ENCODE results near the genes CDKN1A and PPIL1.

DNA sequence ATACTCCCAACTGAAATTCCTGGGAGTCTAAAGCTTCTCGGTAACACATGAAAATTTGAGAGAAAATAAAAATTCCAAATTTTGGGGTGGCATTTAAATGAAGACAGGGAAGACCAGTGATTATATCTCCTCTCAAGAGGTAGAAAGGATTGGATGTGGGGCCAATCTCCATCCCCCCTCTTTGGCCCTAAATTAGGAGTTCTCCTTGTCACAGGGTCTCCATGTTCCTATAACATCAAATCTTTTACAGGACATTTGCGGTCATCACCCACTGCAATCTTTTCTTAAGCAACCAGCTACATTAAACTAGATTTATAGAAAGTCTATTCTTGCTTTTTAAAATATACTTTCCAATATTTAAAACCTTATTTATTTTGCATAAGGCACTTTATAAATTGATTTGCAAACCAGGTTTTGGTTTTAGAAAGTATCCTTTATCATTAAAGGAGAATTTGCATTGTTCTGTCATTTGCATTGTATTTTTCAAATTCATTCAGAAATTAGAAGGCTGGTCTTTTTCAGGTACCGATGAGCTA lies 26.5 kb downstream of the STK38 start:
- PRO-cap, result no peak

GRCh38 chr6:36598340-36599063 lies 4.3 kb downstream of the SRSF3 start:
- PRO-cap, result no peak

- PRO-cap, result unidirectional peak, plus-strand start at chr6:36600023
Observed at GRCh38 chr6:36599906-36600263, 5.7 kb downstream of the SRSF3 start.

DNA sequence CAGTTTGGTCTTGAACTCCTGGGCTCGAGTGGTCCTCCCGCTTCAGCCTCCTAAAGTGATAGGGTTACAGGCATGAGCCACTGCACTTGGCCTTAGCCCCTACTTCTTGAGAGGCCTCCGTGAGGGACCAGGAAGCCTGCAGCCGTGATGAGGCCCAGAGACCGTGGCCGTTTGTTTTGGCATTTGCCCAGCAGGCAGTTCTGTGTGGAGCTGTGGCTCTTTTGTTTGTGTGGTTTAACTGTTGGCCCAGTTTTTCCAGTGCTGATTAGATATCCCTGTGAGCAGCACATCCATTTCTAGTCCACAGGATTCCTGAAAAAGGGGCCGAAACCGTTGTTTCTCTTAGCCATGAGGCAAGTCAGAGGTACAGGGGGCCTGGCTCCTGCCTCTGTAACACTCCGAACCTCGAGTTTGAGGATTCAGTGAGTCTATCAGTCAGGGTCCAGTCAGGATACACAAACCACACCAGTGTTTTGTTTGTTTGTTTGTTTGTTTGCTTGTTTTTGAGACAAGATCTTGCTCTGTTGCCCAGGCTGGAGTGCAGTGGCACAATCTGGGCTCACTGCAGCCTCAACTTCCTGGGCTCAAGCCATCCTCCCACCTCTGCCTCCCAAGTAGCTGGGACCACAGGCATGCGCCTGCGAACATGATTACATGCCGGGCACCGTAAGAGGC lies 40.0 kb downstream of the SRSF3 start:
- PRO-cap, result no peak

GRCh38 chr6:36639455-36639763 lies 39.1 kb upstream of the CDKN1A start:
- PRO-cap, result no peak

GRCh38 chr6:36643480-36643926 lies 35.0 kb upstream of the CDKN1A start:
- PRO-cap, result no peak

GRCh38 chr6:36678649-36679652 lies at the start of gene CDKN1A:
CDKN1A (plus strand) TSS chr6:36678714.
- PRO-cap, result bidirectional peak, plus-strand start at chr6:36678714, minus-strand start at chr6:36678490

DNA sequence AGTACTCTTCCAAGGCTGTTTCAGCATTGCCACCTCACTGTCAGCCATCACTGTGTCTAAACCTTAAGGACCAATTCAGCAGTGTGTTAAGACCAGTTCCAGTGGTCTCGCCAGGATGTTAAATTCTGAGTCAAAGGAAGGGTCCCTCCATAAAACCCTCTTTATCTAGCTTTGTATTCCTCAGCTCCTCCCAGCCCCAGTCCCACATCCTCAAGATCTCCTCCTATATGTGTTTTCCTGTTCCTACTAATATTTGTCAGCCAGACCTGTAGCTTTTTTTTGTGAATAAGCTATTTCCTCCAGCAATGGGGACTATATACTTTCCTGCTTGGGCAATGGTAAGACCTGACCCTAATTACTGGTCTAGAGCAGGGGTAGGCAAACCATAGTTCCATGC lies 7.1 kb upstream of the RAB44 start:
- PRO-cap, result no peak

DNA sequence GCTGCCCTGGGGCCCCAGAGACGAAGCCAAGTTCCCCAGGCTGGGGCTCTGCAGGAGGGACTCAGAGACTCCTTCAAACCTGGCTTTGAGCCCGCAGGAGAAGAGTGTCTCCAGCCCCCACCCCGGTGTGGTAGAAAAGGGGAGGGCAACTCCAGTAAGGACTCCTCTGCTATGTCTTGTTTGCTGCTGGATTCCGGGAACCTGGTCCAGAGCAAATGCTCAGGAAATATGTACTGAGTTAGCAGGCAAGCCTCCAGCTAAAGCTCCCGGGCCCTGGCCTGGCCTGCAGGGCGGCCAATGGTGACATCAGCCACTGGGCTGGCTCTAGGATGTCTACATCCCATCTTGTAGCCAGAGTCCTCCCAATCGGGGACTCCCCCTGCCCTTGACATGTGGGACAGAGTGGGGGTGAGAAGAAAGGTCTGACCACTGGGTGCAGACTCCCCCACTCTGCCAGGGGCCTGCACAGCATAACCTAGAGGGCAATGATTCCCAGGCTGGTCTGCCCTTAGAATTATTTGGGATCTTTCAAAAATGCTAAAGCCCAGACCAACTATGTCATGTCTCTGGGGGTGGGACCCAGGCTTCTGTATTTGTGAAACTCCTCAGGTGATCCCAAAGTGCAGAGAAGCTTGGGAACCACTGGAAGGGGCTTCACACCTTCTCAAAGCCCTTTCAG lies 38.1 kb downstream of the RAB44 start:
- PRO-cap, result bidirectional peak, plus-strand start at position 404 of the sequence, minus-strand start at position 203 of the sequence

DNA sequence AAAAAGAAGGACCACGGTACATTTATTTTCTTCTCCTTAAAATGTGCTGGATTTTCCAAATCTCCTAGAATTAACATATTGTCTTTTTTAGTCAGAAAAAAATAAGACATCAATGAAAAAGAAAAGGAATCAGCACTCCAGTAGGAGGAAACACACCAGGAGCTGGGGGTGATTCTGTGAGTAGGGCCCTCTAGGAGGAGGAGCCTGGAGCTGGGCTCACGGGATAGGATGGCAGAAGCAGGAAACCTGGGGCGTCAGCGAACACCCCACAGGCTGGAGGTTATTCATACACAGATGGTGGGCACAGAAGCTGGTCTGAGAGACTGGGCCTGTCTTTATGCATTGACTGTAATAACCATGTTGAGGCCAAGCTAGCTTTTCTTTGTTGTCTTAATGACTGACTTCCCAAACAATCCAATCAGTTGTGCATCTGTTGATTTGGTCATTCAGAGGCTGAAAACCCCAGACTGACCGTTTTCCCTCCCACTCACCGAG lies 53.2 kb downstream of the CPNE5 start:
- PRO-cap, result no peak

- PRO-cap, result no peak
Observed at GRCh38 chr6:36850099-36850534, 10.9 kb upstream of the CPNE5 start.

DNA sequence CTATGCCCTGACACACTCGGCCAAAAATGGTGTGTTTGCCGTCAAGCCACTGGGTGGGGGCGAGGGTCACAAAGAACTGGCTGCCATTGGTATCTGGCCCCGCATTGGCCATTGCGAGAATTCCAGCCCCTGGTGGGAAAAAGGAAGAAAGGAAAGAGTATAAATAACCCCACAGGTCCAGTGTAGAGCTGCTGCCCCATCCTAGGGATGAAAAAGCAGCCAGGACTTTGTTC lies 16.6 kb upstream of the CPNE5 start:
- PRO-cap, result no peak

GRCh38 chr6:36874251-36875393 lies at the start of gene PPIL1:
PPIL1 (minus strand) TSS chr6:36874803.
- PRO-cap, result bidirectional peak, plus-strand start at chr6:36874882, minus-strand start at chr6:36874596; bidirectional peak, plus-strand start at chr6:36875144, minus-strand start at chr6:36875020

DNA sequence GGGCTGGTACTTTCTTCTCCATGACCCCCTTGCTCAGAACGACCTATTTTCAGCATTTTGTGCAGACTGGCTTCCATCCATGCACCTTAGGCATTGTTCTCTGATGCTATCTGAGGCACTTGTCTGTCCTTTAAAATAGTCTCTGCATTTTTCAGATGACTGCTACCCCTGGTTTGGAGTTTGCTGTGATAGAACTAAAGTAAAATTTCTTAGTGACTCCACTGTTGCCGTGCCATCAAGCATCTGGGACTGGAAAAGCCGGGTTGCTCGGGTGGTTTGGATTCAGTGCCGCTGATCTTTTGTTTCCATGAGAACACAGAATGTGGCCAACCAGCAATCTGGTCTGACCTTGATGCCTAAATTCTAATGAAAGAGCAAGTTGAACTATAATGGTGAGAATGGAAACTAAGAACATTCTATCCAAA lies 10.0 kb upstream of the PI16 start:
- PRO-cap, result no peak

GRCh38 chr6:36977874-36978287 lies 8.1 kb downstream of the MTCH1 start:
- PRO-cap, result no peak

DNA sequence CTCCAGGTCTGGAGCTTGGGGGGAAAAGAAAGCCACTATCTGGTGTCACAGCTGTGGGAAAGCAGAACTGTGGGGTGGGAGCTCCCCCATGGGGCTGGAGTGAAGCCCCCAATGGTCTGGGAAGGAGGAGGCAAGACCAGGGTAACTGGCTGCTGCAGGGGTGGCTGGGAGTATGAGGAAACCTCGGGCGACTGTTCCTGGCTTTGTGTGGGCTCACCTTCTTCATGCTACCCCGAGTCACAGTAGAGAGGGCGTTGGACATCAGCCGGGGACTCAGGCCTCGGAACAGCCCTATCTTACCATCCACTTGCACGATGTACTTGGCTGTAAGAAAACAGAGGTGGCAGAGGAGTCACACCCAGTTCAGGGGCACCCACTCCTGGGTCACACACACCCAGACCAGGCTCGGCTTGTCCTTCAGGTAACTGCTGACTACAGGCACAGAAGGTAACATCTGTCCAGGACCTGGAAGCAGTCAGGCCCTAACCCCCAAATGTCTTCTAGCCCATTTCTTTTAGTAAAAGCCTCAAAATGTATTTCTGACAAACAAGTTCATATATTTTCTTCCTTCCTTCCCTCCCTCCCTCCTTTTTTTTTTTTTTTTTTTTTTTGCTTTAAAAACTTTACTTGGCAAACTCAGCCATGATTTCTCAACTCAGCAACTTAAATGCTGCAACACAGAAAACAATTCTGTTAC lies 7.6 kb downstream of the MTCH1 start:
- PRO-cap, result no peak

DNA sequence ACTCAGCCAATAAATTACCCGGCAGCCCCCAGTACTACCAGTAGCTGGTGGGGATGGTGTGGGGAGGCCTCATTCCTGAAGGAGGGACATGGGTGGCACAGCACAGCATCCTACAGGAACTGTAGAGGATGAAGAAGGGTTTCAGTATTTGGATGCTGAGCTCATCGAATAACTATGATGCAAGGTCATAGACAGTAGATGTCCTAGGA lies 1.5 kb downstream of the FGD2 start:
- PRO-cap, result no peak

GRCh38 chr6:37022073-37022505 lies 16.6 kb downstream of the FGD2 start:
- PRO-cap, result no peak

DNA sequence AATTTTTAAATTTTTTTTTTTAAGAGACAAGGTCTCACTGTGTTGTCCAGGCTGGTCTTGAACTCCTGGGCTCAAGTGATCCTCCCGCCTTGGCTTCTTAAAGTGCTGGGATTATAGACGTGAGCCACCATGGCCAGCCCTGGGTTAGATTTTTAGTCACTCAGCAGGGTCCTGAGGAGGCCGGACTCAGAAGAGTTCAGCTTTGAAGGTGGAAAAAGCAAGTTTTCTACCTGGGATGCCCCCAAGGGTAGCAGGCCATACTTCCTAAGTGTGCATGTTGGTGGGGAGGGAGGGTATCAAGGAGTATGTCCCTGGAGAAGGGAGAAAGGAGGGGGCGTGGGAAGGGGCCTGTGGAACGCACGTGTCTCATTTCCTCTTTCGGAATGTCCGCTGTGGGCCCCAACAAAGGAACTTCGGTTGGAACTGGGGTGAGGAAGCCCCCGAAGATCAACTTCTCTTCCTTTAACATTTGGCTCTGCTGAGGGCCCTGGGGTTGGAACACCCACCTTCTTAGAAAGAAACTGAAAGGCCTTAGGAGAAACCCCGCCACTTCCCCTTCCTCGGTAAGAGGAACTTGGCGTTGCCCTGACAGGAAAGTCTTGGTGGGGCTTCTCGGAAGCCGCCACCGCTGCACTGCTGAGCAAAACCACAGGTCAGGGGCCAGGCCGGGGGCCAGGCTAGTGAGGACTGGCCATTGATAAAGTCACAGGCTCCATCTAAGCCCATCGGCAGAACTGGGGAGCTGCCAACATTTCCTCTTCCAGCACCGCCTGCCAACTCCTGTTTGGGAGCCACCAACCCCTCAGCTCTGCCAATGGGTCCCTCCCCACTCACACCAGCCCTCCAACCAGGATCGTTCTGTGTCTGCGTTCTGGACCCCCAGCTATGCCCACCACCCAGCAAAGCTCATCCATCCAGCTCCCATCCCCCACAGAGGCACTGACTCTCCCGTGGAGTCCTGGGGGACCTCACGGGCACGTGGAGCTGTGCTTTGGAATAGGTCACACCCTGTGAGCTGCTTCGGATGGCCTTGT lies 44.6 kb downstream of the FGD2 start:
- PRO-cap, result no peak

DNA sequence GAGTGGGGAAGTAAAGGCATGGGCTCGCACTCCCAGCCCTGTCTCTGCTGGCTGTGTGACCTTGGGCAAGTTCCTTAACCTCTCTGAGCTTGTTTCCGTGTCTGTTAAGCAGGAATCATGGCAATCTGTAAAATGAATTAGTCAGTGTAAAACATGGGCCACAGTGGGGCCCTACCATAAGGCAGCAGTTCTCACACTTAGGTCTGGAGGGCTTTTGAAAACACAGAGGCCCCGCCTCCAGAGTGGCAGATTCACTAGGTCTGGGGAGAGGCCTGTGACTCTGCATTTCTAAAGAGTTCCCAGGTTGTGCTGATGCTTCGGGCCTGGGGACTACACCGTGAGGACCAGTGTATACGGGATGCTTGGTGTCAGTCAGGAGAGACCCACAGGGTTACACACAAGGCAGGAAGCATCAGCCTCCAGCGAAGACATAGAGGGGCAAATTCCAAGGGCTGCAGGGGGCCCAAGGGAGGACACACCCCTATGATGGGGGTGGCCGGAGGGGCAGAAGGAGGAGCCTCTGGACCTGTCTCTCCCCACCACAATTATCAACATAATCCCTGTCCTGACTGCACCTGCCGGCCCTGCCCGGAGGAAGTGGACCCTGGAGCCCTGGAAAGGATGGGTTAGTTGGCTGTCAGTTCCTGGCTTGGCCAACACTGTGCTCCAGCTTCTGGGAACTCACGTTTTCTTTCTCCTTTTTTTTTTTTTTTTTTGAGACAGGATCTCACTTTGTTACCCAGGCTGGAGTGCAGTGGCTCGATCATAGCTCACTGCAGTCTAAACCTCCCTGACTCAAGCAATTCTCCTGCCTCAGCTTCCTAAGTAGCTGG lies 46.7 kb downstream of the FGD2 start:
- PRO-cap, result no peak

Measured in colonic mucosa (tissue), 1 donor.